Airway epithelial cell (primary cell): ENCODE results near the gene GAL3ST2.

DNA sequence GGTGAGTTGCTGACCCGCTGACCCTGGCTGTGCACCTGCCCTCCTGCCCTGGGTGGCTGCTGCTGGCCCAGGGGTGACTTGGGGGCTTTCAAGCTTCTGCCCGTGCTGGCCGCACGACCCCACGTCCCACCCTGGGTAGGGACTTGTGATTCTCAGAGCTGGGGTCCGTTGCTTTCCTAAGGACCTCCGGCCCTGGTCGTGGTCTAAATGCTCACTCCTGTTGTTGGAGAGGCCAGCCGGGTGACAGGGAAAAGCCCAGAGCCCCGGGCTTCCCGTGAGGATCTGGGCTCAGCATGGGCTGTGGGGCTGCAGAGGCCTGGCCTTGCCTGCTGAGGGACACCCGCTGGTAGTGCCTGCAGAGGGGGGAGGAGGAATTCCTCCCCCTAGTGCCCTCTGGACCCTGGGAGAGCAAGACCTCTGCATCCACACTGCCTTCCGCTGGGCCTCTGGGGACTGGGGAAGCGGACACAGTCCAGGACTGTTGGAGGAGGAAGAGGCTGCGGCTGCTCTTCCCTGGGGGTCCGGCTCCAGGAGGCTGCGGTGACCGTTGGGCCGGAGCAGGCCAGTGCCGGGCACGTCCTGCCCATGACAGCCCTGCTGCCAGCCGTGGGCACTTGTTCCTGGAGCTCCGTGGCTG lies 6.2 kb upstream of the GAL3ST2 start:
- RAMPAGE, long total RNA, result no peak

GRCh38 chr2:241776620-241776927 lies at the start of gene GAL3ST2:
GAL3ST2 (plus strand) TSS chr2:241776822.
- RAMPAGE, long total RNA, result no peak

- RAMPAGE, long total RNA, result no peak
Measured at GRCh38 chr2:241809930-241810358, 951 bp downstream of the NEU4 start.

DNA sequence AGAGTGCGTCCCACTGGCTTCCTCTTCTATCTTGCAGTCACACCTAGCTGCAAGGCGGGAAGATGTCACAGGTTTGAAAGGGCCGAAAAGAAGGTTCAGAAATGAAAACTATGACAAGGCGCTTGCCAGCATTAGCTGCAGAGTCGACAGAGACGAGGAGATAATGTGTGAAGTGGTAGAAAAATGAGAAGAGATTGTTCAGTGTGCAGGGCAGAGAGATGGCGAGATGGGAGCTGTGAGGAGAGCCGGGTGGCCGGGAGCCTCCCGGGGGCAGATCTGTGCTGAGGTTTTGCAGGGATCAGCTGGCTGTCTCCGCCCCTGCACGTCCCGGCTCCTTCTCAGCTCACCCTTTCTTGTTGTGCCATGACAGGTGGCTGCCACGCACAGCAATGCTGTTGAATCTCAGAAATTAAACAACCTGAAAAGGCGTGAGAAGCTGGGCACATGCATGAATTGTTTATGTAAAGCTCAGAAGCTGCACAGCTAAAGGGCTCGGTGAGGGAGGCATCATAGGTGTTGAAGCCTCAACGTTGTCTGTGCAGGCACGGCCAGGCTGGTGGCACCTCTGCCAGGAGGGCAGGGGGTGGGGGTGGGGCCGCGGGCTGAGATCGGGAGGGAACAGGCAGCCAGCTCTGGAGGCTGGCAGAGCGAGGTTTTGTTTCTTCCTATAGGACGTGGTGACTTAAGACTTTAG lies 930 bp upstream of the RTP5 start:
- RAMPAGE, long total RNA, result no peak

DNA sequence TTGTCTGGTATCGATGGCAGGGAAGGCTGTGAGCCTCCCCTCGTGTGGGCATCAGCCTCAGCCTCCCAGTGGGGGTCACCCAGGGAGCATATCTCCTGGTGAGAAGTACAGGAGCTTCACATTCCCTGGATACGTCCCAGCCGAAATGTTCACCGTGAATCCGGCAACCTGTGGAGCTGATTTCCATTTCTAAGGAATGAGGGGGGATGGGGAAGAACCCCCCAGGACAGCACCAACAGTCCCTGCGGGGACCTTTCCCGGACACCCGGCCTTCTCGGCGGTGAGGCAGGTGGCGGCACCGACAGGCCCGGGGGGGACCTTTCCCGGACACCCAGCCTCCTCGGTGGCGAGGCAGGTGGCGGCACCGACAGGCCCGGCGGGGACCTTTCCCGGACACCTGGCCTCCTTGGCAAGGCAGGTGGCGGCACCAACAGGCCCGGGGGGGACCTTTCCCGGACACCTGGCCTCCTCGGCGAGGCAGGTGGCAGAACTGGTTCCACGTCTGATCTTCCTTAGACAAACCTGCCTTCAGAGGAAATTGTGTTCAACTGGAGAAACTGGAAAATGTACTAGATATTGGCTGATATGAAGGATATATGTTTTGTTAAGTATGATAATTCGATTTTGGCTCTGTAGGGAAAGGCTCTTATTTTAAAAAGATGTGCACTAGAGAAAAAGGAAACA lies 9.5 kb downstream of the FAM240C start:
- RAMPAGE, long total RNA, result no peak

DNA sequence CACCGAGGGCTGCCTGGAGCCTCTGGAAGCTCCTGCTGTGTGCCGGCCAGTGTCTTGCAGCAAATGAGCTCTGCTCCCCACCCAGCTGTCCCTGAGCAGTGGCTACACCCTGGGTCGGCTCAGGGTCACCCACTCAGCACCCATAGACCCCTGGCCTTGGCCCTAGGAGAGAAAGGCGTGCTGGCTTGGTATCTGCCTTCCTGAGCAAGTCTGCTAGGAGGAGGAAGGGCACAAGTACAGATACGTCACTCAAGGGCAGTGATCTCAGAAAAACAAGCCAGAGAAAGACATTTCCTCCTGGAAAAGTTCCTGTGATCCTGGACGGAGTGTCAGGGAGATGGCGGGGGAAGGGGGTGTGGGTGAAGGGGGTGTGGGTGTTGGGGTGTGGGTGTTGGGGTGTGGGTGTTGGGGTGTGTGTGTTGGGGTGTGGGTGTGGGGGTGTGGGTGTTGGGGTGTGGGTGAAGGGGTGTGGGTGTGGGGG lies 4.1 kb downstream of the FAM240C start:
- RAMPAGE, long total RNA, result no peak

DNA sequence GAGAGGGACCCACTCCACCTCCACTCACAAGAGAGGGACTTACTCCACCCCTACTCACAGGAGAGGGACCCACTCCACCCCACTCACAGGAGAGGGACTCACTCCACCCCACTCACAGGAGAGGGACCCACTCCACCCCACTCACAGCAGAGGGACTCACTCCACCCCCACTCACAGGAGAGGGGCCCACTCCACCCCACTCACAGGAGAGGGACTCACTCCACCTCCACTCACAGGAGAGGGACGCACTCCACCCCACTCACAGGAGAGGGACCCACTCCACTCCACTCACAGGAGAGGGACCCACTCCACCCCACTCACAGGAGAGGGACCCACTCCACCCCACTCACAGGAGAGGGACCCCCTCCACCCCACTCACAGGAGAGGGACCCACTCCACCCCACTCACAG lies 28.3 kb upstream of the FAM240C start:
- RAMPAGE, long total RNA, result no peak

DNA sequence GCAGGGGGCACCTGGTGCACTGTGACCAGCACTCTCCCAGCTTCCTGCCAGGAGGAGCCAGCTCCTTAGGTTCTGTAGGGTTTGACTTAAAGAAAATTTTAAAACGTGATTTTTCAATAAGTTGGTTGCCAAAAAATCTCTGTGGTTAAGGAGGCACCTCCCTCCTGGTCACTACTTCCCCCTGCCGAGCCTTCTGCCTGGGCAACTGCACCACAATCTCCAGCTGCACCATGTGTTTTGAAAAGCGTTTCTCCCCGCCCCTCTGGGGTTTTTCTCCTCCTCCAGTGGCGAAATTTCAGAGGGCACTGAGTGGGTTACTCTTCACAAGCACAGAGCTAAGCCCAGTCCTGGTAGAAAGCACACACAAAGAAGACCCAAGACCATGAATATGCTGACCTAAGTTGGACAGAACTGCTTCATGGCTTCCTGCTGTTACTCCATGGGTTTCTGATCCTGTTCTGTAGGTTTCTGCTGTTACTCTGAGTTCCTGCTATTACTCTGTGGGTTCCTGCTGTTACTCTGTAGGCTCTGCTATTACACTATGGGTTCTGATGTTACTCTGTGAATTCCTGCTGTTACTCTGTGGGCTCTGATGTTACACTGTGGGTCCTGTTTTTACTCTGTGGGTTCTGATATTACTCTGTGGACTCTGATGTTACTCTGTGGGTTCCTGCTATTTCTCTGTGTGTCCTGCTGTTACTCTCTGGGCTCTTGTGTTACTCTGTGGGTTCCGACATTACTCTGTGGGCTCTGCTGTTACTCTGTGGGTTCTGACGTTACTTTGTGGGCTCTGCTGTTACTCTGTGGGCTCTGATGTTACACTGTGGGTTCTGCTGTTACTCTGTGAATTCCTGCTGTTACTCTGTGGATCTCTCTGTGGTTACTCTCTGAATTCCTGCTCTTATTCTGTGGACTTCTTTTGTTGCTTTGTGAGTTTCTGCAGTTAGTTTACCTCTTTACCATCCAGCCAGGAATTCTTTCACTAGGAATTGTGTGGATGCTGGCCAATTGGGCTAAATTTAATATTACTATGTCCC lies 185.9 kb upstream of the FAM240C start:
- RAMPAGE, long total RNA, result no peak